Measurements from ENCODE around the genes R3HCC1L, HPSE2 and ABCC2.

DNA sequence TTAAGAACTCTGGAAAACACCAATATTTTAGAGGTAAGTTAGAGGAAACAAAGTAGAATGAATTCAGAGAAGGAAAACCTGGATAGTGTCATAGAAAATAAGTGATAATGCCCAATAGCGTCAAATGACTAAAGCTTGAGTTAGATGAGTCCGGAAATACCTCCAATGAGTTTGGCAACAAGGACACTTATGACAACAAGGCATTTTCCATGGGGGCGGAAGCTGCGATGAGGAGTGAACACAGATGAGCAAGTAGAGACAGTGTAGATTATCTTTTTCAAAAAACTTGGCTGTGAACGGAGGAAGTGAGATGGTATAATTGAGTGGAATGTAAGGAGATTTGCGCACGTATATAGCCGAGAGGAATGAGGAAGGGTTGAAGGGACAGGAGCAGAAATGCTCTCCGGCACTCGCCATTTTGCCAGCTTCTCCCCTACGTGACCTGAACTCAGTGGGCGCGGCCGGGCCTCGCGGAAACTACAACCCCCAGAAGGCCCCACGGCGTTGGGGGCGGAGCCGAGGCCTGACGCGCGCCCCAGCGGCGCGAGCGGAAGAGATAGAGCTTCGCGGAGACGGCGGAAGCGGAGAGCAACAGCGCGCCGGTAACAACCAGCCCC lies at the start of gene R3HCC1L:
TSS of gene R3HCC1L (plus strand) at position 553 of the 617 bp plus-strand sequence.
- RRBS, result 5% methylated on average over 7 of the region's 35 CpGs

GRCh38 chr10:98209278-98209949 lies 58.6 kb downstream of the LOXL4 start:
- RRBS, result no CpG with 5 or more reads among the region's 7 CpGs

DNA sequence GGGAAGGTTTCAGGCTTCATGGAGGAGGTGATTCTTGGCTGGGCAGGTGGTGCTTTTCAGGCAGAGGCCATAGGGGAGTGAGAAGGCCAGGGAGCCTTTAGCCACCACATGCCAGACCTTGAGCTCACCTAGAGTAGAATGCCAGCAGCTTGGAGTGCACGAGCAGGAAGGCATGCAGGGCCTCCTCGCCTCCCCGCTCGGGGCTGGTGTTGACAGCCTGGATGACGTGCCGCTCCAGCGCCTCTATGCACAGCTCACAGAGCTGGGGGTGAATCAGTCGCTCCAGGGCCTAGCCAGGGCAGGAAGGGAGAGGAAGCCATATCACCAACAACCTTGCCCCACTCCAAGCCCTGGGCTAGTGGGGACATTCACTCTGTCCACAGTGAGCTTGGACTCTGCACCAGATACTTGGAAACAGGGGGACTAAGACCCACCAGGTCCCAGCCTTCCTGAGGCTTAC lies 15.7 kb downstream of the HPS1 start:
- RRBS, result no CpG with 5 or more reads among the region's 8 CpGs

GRCh38 chr10:98436879-98437464 lies 9.8 kb downstream of the HPS1 start:
- RRBS, result no CpG with 5 or more reads among the region's 7 CpGs

GRCh38 chr10:98467889-98468296 lies 21.2 kb upstream of the HPS1 start:
- RRBS, result 28% methylated on average over 16 of the region's 27 CpGs

DNA sequence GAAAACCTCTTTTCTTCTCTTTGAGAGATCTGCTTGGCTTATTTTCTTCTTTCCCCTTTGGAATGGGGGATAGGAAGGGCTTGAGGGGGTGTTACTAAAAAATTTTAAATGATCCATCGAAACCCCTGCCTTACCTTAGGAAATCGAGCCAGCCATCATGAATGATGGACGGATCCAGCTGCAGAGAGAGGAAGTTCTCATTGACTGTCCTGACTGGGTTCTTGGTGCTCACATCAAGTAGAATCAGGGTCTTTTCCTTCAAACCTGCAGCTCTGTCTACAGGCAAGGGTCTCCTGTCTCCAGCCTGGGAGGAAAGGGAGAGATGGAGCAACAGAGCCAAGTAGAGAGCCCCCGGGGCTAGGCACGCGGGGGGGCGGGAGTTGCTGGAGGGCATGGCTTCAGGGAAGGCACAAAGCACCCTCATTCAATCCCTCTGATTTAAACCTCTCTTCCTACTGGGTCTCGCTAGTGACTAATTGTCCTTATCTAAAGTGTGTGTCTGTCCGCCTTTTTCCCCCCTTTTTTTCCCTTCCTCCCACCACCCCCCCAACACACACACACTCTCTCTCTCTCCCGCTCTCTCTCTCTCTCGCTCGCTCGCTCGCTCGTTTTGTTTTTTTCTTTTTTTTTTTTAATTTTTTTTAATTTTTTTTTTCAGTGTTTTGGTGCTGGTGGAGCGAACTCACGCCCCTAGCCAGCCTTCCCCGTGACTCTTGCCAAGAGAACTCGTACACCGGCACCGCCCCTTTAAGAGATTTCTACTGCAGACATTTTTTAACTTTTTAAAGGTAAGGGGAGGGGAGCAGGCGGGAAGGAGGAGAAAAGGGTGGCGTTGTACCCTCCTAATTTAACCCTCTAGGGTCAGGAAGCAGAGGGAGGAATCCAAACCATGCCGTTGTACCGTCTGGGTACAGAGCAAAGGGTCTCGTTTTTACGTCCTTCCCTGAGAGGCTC lies at the start of gene HPSE2:
TSS of gene HPSE2 (minus strand) at position 474 of the 954 bp plus-strand sequence.
- RRBS, result no CpG with 5 or more reads among the region's 27 CpGs

- RRBS, result no CpG with 5 or more reads among the region's 4 CpGs
Measured at GRCh38 chr10:99421224-99421847, 9.1 kb downstream of the GOT1 start.

GRCh38 chr10:99523259-99523962 lies 9.3 kb upstream of the NKX2-3 start:
- RRBS, result no CpG with 5 or more reads among the region's 27 CpGs

DNA sequence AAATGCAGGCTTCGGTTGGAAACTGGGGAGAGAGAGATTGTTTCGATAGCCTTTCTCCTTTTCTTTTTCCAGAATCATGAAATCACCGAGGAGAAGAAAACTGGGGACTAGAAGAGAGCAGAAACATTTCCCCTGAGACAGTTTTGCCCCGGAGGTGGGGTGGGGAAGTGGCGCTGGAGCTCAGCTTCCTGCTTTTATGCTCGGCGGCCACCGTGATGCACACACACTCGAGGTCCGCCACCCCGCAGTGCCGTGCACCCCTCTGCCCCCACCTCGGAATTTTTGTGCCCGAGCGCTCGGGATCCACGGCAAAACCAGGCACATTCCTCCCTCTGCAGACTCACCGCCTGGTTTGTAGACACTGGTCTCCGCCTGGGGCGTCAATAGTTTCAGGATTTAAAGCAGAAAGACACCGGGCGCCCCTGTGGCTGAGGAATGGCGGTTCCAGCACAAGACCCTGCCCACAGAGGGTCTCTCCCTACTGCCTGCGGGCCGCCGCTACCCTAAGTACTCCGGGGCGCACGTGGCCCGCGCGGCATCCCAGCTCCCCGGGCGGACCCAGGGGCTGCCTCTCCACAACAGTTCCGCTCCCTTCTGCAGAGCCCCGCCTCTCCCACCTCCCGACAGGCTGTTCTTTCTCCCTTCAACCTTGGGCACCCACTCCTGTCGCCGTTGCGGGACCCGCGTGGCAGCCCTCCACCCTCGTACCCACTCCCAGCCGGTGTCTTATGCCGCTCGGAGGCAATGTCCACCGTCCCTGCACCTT lies 1.9 kb upstream of the NKX2-3 start:
- RRBS, result 8% methylated on average over 13 of the region's 47 CpGs

GRCh38 chr10:99533924-99534773 lies 1.4 kb downstream of the NKX2-3 start:
- RRBS, result no CpG with 5 or more reads among the region's 37 CpGs

DNA sequence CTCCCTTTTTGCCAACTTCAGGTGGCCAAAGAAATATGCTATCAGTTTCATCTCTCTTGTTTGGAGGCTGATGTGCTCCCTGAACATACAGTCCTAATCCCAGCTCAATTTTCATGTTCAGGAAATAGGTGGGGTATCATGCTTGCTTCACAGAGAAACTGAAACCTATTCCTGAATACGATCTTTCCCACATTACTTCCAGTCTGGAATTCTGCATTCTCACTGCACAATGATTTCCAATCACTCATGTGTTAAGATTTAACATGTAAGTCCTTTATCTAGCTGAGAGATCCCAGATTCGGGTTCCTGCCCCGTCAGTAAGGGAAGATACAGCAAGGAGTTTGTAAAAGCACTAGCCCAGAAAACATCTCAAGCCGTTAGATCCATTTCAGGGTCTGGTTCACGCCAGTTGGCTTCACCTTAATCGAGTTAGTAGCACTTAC lies 934 bp downstream of the SLC25A28 start:
- RRBS, result no CpG with 5 or more reads among the region's 6 CpGs

DNA sequence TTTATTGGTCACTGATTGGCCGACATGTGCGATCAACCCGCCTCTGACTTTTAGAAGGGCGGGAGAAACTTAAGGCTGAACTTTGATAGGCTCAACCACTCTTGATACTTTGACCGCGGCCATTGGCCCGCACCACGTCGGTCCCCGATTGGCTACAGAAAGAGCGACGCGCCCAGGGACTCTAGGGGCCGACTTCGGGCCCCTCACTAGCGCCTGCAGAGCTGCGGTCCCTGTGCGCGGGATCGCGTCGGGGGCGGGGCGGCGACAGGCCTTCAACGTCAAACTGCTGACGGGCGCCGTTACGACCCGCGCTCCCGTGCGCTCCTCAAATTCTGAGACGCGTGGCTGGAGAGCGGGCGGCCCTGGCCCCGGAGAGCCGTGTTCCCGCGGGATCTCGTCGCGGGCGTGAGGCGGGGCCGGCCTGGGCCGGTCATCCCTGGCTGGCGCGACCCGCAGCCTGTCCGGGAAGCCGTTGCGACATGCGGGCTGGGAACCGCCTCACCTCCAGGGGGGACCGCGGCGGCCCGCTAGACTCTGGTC lies 471 bp upstream of the SLC25A28 start:
- RRBS, result 2% methylated on average over 14 of the region's 61 CpGs

- RRBS, result no CpG with 5 or more reads among the region's 6 CpGs
Measured at GRCh38 chr10:99716558-99717365, 15.2 kb downstream of the COX15 start.

DNA sequence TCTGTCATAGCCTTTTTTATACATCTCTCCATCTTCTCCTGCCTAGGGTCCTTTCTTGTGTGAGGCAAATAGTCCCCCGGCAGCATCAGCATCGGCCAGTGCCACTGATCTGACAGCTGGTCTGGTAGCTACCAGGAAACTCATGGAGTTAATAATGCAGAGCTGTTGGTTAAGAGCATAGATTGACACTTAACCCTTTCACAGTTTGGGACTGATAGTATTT lies 1.7 kb downstream of the CUTC start:
- RRBS, result no CpG with 5 or more reads among the region's 2 CpGs

- RRBS, result no CpG with 5 or more reads among the region's 5 CpGs
Measured at GRCh38 chr10:99782385-99782856, at the start of gene ABCC2. Gene ABCC2 (plus strand): TSS chr10:99782640.

GRCh38 chr10:99920823-99921288 lies 88.9 kb downstream of the DNMBP start:
- RRBS, result no CpG with 5 or more reads among the region's 5 CpGs

GRCh38 chr10:100020550-100021259 lies 11.0 kb upstream of the DNMBP start:
- RRBS, result no CpG with 5 or more reads among the region's 14 CpGs

- RRBS, result 34% methylated on average over 3 of the region's 23 CpGs
Measured at GRCh38 chr10:100065074-100065602, 16.5 kb downstream of the CPN1 start.

- RRBS, result no CpG with 5 or more reads among the region's 5 CpGs
Measured at GRCh38 chr10:100183395-100184287, 2.2 kb downstream of the ERLIN1 start.

Measured in AG09309 (cell line).